Measurements from ENCODE around the genes NDUFA13, GMIP, ZNF66 and ZNF429.

- PRO-cap, result no peak
Measured at GRCh38 chr19:19498196-19499195, 16.9 kb downstream of the TSSK6 start.

DNA sequence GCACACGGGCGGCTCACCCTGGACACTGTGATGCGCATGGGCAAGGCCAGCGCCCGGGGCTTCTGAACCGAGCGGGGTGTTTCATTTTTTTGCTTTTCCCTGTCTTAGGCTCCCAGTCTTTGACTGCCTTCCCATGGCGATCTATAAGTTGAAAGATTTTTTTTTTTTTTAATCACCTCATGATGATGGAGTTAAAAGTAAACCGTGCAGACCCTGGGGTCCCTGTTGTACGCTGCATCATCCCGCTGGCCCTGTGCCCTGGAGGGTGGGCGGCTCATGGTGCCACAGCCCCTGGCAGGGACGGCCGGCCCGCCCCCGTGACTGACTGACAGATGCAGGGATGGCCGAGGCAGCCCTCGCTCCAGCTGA, 9.5 kb downstream of the TSSK6 start:
- PRO-cap, result no peak

GRCh38 chr19:19515858-19516588, at the start of gene NDUFA13:
NDUFA13 (plus strand) TSS chr19:19516225.
- PRO-cap, result bidirectional peak, plus-strand start at chr19:19516225, minus-strand start at chr19:19516163

GRCh38 chr19:19643498-19643845, at the start of gene GMIP:
GMIP (minus strand) TSS chr19:19643657.
- PRO-cap, result bidirectional peak, plus-strand start at chr19:19643736, minus-strand start at chr19:19643608

- PRO-cap, result no peak
Measured at GRCh38 chr19:19650465-19651051, 7.1 kb upstream of the GMIP start.

GRCh38 chr19:19679029-19680092, 10.7 kb downstream of the ZNF101 start:
- PRO-cap, result no peak

GRCh38 chr19:19820832-19821313, 677 bp downstream of the ZNF506 start:
- PRO-cap, result no peak

DNA sequence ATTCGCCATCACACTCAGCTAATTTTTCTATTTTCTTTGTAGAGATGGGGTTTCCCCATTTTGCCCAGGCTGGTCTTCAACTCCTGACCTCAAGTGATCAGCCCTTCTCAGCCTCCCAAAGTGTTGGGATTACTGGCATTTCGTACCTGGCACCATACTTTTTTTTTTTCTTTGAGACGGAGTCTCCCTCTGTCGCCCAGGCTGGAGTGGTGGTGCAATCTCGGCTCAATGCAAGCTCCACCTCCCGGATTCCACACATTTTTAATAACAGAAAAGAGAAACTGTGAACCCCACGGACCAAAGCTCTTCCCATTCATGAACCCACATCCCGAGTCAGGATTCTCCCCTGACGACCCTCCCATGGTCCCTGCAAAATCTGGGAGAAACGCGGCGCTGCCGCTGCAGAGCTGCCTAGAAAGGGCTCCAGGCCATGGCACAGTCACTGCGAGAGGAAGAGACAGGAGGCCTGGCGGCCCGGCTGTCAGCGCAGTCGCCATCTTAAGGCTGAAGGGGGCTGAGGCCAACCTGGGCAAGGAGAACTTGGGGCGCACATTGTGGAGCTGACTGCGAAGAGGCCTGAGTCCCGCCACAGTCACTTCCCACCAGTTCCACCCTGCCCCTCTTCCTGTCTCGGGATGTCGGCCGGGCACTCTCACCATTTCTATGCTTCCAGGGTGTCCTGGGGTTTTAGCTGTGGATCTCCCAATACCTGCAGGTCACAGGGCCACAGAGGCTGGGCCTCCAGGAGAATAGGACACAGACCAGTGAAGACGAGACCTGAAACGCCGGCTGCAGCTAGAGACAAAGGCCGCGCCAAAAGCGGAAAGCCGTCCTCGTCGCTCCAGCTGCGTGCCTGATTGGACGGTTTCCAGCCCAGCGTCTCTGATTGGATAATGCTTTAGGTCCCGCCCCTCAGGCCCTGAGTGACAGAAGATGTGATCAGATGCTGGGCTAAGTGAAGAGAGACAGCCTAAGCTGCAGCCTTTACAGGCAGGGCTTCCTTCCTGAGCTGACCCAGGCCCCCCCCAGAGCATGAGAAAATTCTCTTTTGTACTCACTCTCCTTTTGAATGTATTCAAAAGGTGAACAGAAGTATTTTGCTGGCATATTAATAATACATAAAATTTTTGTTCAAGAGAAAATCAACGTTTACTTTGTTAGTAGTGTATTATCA, 71.0 kb downstream of the ZNF486 start:
- PRO-cap, result unidirectional peak, minus-strand start at position 809 of the sequence

DNA sequence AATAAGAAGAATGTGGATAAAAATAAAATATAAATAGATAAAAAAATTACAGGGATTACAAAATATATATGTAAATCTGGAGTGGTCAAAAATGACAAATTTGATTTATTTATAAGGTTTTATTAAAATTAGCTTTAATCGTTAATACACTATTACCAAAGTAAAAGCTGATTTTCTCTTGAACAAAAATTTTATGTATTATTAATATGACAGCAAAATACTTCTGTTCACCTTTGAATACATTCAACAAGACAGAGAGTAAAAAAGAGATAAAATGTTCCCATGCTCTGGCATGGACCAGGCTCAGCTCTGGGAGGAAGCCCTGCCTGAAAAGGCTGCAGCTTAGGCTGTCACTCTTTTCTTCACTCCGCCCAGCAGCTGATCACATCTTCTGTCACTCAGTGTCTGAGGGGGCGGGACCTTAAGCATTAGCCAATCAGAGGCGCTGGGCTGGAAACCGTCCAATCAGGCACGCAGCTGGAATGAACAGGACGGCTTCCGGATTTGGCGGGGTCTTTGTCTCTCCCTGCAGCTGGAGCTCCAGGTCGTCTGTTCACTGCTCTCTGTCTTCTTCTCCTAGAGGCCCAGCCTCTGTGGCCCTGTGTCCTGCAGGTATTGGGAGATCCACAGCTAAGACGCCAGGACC, at the start of gene ZNF66:
Gene ZNF66 (plus strand): TSS at position 519 of the 646 bp plus-strand sequence.
- PRO-cap, result unidirectional peak, plus-strand start at position 489 of the sequence; unidirectional peak, plus-strand start at position 529 of the sequence

DNA sequence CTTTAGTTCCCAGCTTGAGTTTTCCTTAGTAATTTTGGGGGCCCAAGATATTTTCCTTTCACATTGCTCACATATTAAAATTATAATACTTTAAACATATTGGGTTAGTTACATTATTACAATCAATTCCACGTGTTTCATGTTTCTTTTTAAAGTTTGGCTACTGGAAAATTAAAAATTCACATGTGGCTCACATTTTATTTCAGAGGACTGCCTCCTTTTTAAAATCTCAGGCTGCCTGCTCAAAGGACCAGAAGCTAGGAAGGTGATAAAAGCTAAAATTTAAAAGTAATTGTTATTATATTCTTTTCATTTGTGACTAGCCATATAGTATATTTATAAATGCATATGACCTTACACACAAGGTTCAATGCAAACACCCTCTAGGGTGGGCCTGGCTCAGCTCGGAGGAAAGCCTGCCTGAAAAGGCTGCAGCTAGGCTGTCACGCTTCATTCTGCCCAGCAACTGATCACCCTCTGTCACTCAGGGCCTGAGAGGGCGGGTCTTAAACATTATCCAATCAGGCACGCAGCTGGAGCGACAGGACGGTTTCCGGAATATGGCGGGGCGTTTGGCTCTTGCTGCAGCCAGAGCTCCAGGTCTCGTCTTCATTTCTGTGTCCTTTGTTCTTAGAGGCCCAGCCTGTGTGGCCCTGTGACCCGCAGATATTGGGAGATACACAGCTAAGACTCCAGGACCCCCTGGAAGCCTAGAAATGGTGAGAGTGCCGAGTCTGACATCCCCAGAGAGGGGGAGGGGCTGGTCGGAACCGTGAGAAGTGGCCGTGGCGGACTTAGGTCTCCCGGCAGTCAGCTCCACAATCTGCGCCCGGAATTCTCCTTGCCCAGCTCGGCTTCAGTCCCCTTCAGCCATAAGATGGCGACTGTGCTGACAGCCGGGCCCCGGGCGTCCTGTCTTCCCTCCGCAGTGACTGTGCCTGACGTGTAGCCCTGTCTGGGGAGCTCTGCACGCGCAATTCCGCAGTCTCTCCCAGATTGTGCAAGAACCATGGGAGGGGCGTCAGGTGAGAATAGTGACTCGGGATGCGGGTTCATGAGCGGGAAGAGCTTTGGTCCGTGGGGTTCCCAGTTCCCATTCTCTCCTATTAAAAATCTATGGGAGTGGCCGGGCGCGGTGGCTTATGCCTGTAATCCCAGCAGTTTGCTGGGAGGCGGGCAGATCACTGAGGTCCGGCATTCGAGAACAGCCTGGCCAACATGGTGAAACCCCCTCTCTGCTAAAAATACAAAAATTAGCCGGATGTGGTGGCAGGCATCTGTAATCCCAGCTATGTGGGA, at the start of gene ZNF429:
Gene ZNF429 (plus strand): TSS at position 547 of the 1,299 bp plus-strand sequence.
- PRO-cap, result bidirectional peak, plus-strand start at position 544 of the sequence, minus-strand start at position 457 of the sequence; unidirectional peak, plus-strand start at position 821 of the sequence; bidirectional peak, plus-strand start at position 1,055 of the sequence, minus-strand start at position 930 of the sequence; bidirectional peak, plus-strand start at position 1,179 of the sequence, minus-strand start at position 1,186 of the sequence

GRCh38 chr19:21566130-21566547, 60.7 kb downstream of the ZNF429 start:
- PRO-cap, result no peak

DNA sequence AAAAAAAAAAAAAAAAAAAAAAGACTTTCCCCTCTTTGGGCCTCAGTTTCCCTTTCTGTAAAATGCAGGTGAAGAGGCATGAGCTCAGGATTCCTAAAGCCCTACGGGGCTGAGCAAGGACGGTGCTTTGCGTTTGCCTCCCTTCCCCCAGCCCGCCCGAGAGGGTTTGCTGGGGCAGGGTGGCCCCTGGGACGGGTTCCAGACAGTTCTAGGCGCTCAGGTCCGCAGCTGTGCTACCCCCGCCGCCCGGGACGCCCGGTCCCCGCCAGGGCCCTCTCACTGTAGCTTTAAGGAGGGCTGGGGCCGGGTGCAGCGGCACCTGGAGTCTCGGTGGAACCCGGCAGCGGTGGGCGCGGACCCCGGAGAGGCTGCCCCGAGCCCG, 80.8 kb downstream of the ZNF429 start:
- PRO-cap, result unidirectional peak, plus-strand start at position 96 of the sequence; bidirectional peak, plus-strand start at position 169 of the sequence, minus-strand start at position 154 of the sequence; bidirectional peak, plus-strand start at position 318 of the sequence, minus-strand start at position 264 of the sequence

DNA sequence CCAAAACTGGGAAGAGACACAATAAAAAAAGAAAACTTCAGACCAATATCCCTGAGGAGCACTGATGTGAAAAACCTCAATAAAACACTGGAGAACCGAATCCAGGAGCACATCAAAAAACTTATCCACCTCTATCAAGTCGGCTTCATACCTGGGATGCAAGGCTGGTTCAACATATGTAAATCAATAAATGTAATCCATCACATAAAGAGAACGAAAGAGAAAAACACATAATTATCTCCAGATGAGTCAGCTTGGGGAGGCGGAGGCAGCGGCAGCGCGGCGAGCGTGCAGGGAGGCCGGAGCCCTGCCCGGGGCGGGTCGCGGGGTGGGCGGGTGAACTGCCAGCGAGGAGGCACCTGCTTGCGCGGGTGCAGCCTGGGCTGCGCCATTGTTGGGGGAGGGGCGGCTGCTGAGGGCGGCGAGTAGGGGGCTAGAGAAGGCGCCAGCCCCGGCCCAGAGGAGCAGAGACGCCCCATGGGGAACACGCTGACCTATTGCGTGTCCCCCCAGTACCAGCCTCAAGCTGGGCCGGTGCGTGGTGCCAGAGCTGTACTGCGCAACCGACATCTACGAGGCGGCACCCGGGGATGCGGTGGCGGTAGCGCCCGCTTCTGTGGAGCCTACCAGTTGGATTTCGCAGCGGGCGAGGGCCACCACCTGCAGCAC, 16.9 kb downstream of the ZNF100 start:
- PRO-cap, result no peak

GRCh38 chr19:23322774-23323955, 72.1 kb downstream of the ZNF91 start:
- PRO-cap, result unidirectional peak, minus-strand start at chr19:23323029

GRCh38 chr19:23549371-23550130, 137.5 kb downstream of the ZNF675 start:
- PRO-cap, result no peak

GRCh38 chr19:23764730-23765661, 2.2 kb downstream of the RPSA2 start:
- PRO-cap, result no peak

DNA sequence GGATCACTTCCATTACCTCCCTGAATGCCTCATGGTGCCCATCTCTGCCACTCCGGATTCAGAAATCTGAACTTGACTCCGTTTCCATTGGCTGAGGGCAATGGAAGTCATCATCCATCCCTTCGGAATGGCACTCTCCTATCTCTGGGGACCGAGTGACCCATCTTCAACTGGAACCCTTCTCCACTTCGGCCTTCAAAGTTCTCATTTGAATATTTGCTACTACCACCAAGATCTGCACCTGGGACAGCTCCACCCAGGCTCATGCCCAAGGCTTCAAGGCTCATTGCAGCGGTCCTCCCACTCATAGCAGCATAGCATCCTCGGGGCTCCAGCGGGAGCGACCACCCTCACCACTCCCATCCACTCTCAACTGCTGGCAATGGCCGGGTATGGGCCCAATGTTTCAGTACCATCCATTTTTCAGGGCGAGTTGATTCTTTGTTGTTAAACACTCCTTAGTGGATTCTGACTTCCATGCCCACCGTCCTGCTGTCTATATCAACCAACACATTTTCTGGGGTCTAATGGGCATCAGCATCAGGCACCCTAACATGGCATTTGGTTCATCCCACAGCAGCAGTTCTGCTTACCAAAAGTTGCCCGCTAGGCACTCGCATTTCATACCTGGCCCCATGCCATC, 85.8 kb upstream of the ZNF254 start:
- PRO-cap, result no peak

DNA sequence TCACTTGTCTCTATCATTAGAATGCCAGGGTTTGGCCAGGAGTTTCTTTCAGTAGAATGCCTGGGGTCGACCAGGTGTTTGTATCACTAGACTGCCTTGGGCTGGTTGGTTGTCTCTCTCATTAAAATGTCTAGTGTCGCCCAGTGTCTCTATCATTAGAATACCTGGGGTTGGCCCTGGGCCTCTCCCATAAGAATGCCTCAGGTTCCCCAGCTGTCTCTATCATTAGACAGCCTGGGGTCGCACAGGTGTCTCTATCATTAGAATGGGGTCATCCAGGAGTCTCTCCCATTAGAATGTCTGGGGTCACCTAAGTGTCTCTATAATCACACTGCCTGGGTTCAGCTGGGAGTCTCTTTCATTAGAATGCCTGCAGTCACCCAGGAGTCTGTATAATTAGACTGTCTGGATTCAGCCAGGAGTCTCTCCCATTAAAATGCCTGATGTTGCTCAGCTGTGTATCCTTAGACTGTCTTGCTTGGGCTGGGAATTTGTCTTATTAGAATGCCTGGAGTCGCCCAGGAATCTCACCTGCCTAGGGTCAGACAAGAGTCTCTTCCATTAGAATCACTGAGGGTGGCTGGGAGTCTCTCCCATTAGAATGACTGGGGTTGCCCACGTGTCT, 1450.3 kb downstream of the UQCRFS1 start:
- PRO-cap, result no peak

- PRO-cap, result no peak
Measured at GRCh38 chr19:28603953-28604411, 609.0 kb downstream of the UQCRFS1 start.

DNA sequence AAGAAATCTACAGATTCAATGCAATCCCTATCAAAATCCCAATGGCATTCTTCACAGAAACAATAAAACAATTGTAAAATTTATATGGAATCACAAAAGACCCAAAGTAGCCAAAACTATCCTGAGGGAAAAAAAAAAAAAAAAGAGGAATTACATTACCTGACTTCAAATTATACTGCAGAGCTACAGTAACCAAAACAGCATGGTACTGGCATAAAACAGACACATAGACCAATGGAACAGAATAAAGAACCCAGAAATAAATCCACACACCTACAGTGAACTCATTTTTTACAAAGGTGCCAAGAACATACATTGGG, 34.4 kb downstream of the UQCRFS1 start:
- PRO-cap, result no peak